A673 (cell line): ENCODE results near the genes CHRM2 and AKR1D1.

- PRO-cap, result no peak
Measured at GRCh38 chr7:135930378-135930776, 46.8 kb downstream of the MTPN start.

DNA sequence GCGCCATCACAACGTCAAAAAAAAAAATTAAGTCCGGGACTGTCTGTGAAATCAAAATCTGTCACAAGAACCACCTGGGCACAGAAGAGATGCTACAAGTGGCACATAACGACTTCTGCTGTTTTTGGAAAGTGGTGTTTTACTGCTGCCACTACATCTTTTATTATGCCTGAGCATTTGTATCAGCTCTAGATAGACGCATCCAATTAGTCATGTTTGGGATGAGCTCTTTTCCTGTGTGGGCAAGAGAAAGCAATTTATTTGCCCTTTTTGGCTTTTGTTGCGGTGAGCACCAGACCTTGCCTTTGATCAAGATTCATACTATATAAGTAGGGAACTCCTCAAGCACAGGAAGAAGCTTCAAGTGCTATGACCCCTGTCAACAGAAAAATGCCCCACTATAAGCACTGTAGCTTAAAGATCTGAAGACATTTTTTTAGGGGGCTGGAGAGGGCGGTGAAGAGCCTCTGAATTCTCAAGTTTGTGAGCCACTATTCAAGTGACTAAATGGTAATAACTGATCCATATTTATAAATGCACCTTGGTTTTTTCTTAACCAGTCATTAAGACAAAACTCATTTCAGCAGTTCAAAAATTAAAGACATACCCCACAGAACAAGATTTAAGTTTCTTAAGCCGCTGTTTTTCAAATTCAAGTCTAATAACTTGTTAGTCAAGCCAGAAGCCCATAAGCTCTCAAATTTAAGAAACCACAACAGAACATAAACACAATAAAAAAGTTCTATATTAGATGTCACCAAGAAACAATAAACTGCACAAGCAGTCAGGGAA, 10.4 kb downstream of the MTPN start:
- PRO-cap, result no peak

DNA sequence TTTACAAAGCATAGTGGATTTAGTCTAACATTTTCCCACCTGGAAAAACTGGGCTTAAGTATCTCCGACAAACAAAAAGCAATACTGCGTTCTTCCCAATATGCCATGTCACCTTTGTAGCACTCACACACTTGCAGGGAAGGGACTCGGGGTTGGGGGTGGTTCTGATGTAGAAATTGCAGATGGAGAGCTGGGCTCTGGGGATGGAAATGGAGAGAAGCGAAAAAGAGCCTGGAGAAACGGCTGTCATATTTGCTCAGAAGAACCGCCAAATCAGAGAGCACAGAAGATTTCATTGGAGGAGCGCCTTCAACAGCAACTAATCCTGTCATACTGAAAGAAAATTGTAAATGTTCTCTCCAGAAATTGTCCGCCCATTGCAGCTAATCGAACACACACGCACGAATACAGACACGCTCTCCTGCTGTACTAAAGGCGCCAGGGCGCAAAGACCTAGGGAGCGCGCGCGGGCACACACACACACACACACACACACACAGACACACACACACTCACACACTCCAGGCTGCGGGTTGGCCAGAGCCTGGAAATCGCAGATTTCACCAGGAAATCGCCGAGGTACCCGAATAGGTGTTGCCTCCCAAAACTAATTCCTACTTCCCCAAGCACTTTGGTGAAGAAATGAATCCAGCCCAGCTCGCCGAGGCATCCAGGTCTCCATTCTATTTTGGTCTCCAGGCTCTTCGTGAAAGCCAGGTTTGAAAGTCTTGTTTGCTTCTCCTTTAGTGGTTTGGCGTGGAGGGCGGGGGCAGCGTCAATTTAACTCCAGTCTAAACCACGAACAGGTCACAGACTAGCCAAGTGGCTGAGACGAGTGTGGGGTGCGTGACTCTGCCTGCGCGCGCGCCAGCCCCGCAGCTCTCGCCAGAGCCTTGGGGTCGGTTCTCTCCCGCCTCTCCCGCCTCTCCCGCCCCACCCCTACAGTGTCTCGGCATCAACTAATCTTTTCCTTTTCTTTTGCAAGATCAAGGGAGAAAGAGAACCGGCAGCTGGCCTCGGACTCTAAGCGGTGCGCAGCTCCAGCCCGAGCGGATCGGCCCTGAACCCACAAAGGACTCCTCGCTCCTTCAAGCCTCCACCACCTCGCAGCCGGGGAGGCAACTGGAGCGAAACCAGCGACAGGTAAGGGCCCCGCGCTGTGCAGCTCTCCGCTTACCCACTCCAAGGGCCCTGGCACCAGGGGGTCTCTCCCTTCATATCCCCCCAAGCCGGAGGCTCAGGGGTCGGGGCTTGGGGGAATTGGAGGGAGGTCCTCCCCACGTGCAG, at the start of gene CHRM2:
TSS of gene CHRM2 (plus strand) at position 377 of the 1,287 bp plus-strand sequence.
- PRO-cap, result no peak

DNA sequence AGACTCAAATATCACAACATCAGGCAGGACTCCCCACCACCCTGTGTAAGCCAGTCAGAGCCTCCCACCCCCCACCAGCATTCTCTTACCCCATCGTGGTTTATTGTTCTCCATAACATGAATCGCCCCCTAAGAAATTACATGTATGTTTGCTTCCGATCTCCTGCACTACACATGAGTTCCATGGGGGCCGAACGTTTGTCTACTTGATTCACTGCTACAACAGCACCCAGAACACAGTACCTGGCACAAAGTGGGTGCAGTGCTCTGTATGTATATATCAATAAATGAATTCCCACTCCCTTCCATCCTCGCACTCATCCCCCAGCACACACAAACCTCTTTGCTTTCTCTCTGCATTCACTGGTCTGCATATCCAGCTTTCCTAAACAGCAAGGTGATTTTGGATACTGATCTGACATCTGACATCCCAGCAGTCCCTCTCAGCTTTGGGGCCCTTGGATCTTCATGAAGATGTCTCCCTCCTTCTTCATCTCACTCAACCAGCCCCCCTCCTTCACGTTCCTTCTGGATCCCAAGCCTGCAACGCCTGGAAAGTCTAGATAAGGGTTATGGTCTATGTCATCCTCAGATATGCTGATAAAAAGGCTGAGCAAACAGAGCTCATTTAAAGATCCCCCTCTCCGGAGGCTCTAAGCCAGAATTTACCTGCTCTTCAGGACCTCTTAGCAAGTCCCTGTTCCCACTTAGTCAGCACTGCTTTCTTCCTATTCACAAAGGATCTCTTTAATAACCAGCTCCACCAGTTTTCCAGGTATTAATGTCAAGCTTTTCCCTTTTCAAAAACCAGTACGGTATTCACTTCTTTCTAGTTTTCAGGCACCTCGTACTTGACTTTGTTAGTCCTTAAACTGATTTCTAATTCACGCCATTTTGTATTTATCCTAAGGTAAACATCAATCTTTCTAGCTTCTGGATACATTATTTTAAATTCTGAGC, 39.0 kb downstream of the CREB3L2 start:
- PRO-cap, result no peak

- PRO-cap, result no peak
Measured at GRCh38 chr7:138002221-138002791, 420 bp upstream of the CREB3L2 start.

DNA sequence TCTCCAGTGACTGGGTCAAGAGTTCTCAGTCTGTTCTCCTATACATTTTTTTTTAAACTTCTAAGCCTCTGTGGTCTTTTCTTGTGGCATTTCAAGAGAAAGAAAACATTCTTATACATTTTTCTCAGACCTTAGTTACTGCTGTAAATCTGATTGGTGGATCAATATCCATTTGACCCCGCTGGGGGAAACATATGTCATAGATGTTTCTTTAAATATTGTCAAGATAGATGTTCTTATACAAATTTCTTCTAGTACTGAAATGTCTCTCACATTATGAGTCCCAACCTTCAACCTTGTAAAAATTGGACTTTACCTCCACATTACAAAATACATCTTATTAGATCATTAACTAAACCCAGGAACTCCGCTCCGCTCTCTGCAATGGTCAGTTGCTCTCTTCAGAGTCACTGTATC, 8.6 kb upstream of the AKR1D1 start:
- PRO-cap, result no peak

- PRO-cap, result no peak
Measured at GRCh38 chr7:138075803-138076563, at the start of gene AKR1D1. AKR1D1 (plus strand) TSS chr7:138076459.

- PRO-cap, result no peak
Measured at GRCh38 chr7:138917069-138917815, 63.9 kb downstream of the KIAA1549 start.

DNA sequence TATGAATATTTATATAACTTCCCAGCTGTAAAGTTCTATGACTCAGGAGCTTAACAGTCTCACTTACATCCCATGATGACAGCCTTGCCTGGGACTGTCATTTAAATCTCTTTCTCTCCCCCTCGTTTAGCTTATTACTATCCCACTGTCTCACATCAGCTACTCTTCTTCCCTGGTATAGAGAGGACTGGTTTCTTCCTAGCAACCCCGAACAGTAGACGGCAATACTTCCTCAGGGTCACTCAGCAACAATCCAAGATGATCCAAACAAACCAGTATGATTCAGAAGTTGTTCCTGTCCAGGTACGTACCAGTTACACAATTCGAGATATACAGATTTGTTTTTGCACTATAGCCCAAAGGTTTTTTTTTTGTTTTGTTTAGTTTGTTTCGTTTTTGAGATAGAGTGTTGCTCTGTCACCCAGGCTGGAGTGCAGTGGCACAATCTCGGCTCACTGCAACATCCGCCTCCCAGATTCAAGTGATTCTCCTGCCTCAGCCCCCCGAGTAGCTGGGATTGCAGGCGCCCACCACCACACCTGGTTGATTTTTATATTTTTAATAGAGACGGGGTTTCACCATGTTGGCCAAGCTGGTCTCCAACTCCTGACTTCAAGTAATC, 22.6 kb downstream of the KIAA1549 start:
- PRO-cap, result no peak

- PRO-cap, result no peak
Measured at GRCh38 chr7:139060933-139061332, 25.1 kb upstream of the ZC3HAV1L start.

DNA sequence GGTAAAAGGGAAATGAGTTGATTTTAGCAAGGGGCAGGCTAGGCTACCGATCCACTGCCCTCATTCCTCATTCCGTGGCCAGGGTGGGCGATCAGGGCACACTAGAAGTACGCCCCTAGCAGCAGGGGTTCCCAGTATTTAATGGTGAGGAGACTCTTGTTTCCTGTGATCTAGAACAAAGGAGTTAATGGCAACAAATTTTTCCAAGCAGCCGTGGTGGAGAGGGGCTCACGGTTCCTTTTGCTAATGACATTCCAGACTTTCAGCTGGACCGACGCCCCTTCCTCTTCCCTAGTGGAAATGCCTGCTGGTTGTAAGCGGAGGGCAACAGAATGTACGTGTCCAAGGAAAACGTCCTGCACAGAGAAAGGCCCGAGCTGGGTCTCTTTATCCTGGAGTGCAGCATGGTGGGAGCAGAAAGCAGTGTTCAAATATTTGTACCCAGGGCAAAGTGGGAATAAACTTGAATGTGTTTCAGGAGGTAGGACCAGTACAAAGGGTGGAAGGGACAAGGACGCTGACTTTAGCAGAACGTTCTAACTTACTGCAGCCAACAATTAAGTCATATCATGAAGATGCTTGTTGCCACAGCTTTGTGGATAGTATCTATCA, 30.3 kb upstream of the ZC3HAV1L start:
- PRO-cap, result no peak

- PRO-cap, result no peak
Measured at GRCh38 chr7:139076229-139076463, 33.4 kb downstream of the ZC3HAV1 start.

- PRO-cap, result no peak
Measured at GRCh38 chr7:139094980-139095834, 14.3 kb downstream of the ZC3HAV1 start.

- PRO-cap, result unidirectional peak, plus-strand start at chr7:139108865
Measured at GRCh38 chr7:139108750-139109164, 763 bp downstream of the ZC3HAV1 start.

GRCh38 chr7:139342761-139342996, 1.5 kb downstream of the FMC1 start:
- PRO-cap, result no peak

DNA sequence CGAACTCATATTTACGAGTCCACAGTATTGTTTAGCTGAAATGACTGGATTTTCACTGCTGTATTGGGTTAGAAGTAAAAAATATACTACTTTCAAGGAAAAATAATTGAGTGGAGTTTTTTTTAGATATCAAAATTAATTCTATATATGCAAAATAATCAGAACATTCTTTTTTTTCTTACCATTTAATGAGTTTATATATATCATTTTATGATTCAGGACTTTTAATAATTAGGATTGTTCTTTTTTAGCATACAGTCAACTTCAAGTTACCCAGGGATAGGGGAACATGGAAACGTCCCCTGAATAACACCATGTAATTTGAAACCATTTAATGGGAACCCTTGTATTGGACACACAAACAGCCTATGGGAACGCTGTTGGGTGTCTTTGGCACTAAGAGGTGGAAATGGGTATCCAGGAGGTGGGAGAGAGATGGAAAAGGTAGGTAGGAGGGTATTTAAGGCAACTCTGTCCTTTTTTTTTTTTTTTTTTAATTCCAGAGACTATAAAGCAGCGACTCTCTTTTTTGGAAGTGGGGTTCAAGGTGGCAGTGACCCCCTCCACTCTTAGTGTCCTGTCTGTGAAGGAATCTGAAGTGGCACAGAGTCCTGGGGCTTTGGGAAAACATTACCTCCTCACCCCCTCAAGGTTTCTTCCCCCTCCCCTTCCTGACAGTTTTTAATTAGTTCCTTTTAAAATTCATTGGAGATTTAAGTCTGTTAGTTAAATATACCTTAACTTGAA, 2.6 kb downstream of the LUC7L2 start:
- PRO-cap, result no peak

GRCh38 chr7:139384124-139384498, 24.4 kb downstream of the LUC7L2 start:
- PRO-cap, result no peak

DNA sequence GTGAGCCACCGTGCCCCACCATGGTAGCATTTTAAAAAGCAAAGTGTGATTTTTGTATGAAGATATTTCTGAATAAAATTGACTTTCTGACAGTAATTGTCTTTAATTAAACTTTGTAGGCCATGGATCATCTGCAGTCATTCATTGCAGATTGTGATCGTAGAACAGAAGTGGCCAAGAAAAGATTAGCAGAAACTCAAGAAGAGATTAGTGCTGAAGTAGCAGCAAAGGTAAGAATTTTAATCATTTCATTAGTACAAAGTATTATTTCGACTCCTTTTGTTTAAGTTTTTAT, 42.3 kb downstream of the LUC7L2 start:
- PRO-cap, result no peak

DNA sequence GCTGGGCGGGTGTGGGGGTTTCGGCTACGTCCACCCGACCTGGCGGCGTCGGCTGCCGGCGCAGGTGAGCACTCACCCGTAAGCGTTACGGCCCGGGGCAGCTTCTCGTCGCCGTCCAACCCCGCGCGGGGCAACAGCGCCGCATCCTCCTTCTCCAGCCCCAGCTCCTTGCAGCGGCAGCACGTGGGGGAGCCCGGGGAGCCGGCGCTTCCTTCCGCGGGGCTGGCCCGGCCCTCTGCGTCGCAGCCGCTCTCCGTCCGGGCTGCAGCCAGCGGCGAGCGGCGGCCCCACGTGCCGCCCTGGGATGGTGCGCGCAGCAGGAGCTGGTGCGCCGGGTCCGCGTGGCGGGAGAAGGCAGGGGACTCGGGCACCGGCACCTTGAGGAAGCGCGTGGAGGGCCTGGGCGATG, 659 bp downstream of the KLRG2 start:
- PRO-cap, result no peak

DNA sequence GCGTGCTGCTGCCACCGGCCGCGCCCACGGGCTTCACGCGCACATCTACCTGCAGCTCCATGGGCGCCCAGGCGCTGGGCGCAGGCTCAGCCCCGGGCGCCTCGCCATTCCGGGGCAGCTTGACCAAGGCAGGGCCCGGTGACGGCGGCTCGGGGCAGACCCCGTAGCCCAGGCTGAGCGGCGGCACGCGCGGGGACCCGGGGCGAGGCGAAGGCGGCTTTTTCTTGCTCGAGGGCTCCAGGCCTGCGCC, 329 bp downstream of the KLRG2 start:
- PRO-cap, result no peak